H4 (cell line): Measurements from ENCODE around the gene LIN7A.

DNA sequence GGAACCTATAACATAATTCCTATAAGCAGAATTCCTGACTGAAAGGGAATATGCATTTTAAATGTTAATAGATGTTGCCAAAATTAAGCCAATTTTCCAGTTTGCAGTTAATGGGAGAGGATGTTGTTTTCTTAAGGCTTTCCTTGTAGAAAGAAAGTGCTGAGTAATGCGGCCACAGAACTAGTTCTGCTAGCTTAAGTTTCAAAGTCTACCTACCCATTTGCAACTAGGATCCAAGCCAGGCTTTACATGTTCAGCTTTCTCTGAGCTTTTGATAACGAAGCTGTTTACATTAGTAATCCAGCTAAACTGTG lies 275.1 kb downstream of the PAWR start:
- RAMPAGE, long total RNA: no peak

GRCh38 chr12:79691640-79691750 lies 731 bp upstream of the PAWR start:
- RAMPAGE, long total RNA: no peak

DNA sequence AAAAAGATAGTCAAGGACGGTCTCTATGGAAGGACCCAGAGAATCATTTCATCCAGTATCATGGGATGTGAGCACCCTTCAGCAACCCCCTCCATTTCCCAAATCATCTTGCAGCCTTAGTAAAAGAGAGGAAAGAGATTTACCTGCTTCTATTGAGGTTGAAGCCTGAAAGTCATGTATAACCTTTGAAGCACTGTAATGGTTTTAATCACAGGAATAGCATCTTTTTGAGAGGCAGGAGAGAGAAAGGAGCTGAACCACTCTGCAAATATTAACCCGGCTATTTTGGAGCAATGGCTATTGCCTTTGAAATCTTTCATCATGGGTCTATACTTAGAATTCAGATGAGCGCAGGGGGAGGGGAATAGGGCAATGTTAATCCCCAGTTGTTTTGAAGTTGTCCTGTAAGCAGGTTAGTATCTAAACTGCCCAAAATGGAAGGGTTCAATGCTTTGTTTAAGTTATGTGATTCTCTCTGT lies 429 bp upstream of the MYF6 start:
- RAMPAGE, long total RNA: no peak

DNA sequence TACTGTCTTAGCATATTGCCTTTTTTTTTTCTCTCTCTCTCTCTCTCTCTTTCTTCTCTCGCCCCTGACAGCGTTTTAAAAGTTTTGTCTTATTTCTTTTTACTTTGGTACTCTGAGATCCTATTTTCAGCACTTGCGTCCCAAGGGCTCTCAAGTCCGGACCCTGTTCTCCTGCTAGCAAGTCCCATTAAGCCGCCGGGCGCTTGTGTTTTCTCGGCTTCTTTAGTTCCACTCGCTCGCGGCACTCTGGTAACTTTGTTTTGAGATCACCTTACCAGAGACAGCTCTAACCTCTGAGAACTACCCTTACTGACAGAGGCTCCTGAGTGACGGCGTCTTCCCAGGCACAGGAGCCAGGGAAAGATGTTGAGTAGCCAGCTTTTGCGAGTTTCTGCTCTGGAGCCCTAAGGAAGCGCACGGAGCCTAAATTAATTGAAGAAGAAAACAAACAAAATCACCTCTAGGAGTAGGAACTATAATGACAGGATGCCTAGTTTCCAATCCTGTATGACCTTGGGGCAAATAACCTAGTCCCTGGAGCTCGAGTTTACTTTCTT lies 2.6 kb upstream of the MYF5 start:
- RAMPAGE, long total RNA: no peak

- RAMPAGE, long total RNA: no peak
These were observed 11.7 kb downstream of the LIN7A start for GRCh38 chr12:80925914-80926560.

GRCh38 chr12:80937413-80938324 lies at the start of gene LIN7A:
Gene LIN7A (minus strand): TSS chr12:80937934.
- RAMPAGE, long total RNA: no peak

DNA sequence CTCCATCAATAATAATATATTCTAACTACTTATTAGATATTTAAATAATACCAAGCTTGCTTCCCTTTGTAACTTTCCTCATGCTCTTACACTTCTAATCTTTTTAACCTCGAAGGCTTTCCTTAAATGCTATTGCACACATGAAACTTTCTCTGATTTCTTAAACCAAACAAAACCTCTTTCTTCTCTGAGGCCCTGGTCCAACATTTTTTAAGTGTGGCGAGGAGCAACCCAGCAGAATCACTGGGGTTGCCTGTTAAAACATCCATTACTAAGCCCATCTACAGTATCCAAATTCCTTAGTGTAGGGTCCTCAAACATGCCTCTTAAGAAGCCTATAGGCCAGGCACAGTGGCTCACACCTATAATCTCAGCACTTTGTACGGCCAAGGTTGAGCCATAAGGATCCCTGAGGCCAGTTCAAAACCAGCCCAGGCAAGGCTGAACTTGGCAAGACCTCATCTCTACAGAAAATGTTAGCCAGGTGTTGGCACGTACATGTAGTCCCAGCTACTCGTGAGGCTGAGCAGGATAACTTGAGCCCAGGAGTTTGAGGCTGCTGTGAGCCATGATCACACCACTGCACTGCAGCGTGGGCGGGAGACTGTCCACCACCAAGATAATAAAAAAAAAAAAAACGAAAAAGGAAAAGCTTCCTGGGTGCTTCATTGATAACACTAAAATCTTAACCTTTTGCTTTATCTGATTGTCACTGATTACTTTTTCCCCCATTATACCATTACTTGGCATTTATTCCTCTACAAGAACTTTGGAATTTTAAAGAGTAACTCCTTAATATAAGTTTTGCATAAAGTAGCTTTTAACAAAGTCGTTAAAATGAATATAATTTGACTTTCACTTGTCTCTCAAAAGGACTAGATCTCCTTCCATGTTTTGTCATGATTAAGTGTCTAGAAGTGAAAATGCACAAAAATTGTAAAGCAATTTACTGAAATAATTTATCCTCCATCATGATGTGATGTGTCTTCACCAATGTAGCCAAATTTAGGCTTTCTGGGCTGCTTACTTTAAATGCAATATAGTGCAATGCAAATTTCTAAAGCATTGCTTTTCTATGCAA lies 6.7 kb downstream of the CCDC59 start:
- RAMPAGE, long total RNA: no peak

GRCh38 chr12:82685724-82686272 lies 908 bp upstream of the TMTC2 start:
- RAMPAGE, long total RNA: no peak

DNA sequence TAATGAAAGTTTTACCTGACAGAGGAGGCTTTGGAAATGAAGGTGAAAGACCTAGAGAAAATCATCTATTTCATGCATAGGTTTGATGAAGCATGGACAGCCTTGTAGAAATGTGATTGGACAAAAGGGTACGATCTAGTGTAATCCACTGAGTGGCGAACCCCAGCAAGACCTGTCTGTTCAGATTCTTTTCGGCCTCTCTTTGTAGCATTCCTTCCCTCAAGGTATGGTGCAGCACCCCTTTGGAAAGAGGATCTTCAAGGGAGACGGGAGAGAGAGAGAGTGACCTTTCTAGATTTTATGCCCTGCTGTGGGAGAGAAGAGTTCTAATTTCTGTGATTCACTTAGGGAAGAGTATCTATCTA lies 287.9 kb downstream of the TMTC2 start:
- RAMPAGE, long total RNA: no peak

GRCh38 chr12:86119332-86119630 lies 136.9 kb downstream of the MGAT4C start:
- RAMPAGE, long total RNA: no peak

- RAMPAGE, long total RNA: no peak
These were observed 208.3 kb downstream of the C12orf50 start for GRCh38 chr12:87820723-87821387.

DNA sequence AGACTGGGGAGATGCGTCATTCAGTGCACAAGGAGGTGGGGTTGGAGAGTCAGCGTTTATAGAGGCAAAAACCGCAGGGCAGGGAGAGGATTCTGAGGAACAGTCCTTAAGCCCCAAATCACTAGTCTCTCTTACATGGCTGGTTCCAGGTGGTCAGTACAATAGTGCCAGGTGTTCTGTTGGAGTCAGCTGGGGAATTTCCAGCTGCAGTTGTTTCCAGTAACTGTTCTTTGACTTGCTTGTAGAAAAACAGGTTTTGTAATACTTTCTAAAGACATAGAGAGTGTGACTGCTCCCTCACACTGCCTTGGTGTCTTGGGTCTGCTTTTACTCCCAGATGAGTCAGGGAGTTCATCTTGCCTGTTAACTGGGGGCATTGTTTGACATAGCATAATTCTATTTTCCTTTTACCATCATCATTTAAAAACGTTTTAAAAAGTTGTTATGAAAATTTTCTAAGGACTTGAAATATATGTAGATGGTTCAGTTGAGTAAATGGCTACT lies 192.2 kb downstream of the TMTC3 start:
- RAMPAGE, long total RNA: no peak

GRCh38 chr12:88944165-88944709 lies 364.0 kb upstream of the KITLG start:
- RAMPAGE, long total RNA: no peak

DNA sequence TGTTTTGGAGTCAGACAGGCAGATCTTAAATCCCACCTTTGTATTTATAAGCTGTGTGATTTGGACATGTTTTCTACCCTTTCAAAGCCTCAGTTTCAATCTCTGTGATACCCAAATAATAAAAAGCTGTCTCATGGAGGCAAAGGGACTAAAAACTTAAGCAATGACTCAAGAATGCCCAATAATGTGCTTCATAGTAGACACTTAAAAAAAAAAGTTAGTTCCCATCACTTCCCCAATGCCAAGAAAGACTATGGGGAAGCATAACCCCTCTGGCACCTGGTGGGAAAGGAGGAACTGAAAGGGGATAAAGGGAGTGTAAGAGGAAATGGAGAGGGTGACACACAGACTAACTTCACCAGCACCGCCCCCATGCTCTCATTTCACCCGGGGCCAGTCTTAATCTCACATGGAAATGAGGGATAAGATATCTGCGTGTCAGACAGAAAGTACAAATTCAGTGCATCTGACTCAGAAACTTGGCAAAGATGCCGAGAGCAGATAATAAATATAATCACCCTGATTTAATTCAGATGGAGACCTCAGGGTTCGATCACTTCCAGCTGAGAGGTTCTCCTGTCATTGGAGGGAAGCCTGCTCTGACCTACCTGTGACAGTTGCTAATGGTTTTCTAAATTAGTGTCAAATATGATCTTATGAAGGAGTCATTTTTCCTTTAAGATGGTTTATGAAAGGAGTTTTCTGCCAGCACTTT lies 191.7 kb downstream of the DUSP6 start:
- RAMPAGE, long total RNA: no peak

GRCh38 chr12:89280720-89281142 lies 71.6 kb downstream of the DUSP6 start:
- RAMPAGE, long total RNA: no peak

- RAMPAGE, long total RNA: no peak
These were observed 7.4 kb downstream of the DUSP6 start for GRCh38 chr12:89344830-89345430.

GRCh38 chr12:89382971-89383407 lies 30.7 kb upstream of the DUSP6 start:
- RAMPAGE, long total RNA: no peak

DNA sequence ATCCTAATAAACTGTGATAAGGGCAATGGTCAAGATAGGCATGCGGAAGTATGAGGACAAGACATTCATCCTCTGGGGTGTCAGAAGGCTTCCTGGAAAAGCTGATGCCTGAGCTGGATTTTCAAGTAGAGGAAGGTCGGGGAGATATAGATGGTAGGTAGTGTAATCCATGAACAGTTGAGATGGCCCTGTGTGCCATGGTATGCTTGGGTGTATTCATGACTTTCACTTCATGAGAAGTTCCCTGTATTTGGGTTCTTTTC lies 38.7 kb upstream of the DUSP6 start:
- RAMPAGE, long total RNA: no peak

- RAMPAGE, long total RNA: no peak
These were observed 73.7 kb downstream of the GALNT4 start for GRCh38 chr12:89450934-89451230.

- RAMPAGE, long total RNA: no peak
These were observed 17.9 kb downstream of the ATP2B1 start for GRCh38 chr12:89690760-89691047.